Left lung (tissue), 1 donor: ENCODE results near the genes AK2 and TRIM62.

- PRO-cap: no peak
These were observed 31.5 kb upstream of the TMEM54 start for GRCh38 chr1:32932591-32933123.

DNA sequence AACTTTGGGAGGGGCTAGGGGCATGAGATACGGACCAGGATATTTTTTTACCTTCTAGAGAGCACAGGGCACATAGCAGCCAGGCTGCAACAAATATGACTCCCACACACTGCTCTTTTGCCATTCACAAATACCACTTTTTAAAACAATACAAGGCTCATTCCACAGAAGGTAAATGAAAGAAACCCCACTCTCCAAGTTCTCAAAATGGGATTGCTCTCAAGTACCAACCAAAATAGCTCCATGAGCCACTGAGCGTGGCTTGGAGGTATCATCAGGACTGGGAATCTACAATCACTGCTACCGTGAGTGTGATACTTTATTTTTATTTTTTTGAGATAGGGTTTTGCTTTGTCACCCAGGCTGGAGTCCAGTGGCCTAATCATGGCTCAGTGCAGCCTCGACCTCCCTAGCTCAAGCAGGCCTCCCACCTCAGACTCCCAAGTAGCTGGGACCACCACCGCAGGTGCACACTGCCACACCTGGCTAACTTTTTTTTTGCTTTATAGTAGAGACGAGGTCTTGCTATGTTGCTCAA, 19.2 kb downstream of the AK2 start:
- PRO-cap: no peak

DNA sequence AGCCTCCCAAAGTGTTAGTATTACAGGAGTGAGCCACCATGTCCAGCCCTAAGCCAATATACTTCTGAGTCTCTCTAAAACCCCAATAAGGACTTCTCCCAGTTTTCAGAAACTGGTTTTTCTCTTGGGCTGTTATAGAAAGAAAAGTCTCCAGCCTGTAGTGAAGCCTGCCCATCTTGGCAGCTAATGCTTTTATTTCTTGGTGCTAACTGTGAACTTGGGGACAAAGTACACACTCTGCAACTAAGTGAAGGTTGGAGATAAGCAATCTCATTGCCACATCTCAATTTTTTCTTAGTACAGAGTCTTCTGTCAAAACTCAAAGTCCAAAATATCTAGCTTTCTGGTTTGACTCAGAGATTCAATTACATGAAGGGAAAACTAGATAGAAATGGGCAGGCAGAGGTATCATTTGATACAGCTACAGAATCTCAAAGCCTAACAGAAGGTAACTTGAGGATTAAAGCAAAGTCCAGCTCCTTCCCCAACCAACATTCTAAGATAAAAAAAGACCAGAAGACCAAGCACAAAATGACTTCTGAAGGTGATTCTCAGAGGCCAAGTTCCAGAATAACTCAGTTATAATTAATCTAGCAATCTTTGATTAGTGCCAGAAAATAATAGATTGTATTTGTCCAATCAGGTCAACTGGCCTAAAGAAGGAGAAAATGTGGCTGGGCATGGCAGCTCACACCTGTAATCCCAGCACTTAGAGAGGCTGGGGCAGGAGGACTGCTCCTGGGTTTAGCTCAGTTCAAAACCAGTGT, 13.9 kb downstream of the AK2 start:
- PRO-cap: no peak

GRCh38 chr1:33036539-33037319, at the start of gene AK2:
Gene AK2, minus strand, starts transcription at chr1:33036883.
- PRO-cap: bidirectional peak, plus-strand start at chr1:33037159, minus-strand start at chr1:33036879

- PRO-cap: no peak
These were observed 13.6 kb upstream of the AK2 start for GRCh38 chr1:33050153-33050799.

DNA sequence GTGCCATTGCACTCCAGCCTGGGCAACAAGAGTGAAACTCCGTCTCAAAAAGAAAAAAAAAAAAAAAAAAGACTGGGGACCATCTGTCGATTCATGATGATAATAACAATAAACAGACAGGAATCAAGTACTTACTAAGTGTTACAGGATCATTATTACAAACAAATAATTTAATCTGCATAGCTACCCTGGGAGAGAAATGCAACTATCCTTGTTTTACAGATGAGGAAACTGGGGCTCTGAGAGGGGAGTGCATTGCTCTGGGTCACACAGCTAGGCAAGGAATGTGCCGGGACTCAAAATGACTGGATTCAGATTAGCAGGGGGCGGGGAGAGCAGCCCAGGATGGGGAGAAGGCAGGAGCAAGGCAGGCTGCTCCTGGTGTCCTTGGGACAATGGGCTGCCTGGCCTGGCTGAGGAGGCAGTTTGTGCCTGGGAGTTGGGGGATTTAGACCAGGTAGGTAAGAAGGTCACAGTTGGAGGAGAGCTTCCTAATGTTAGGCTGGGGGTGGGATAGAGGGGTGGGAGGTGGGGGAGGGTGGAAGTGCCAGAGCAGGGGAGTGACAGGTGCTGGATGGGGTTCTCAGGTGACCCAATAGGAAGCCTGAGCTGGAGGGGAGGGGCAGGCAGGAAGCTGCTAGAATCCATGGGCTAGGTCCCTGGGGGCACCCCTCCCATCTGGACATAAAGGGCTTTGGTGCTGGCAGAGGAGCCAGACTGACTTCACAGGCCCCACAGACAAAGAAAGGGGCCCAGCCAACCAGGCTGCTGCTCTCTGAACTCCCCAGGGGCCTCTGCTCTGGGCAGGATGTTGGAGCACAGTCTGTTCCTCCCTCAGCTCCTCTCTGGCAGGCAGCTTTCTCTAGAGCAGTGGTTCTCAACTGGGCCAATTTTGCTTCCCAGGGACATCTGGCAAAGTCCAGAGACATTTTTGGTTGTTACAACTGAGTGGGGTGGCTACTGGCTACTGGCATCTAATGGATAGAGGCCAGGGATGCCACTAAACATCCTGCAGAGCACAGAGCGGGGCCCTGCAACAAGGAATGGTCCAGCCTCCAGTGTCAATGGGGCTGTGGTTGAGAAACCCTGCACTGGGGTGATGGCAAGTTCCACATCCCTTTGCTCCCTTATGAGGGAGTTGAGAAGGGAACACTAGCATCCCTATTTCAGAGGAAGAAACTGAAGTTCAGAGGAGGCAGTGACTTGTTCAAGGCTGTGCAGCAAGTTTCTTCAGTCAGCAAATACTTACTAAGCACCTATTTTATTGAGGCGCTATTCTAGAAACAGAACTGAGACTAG, 28.9 kb downstream of the TRIM62 start:
- PRO-cap: no peak

DNA sequence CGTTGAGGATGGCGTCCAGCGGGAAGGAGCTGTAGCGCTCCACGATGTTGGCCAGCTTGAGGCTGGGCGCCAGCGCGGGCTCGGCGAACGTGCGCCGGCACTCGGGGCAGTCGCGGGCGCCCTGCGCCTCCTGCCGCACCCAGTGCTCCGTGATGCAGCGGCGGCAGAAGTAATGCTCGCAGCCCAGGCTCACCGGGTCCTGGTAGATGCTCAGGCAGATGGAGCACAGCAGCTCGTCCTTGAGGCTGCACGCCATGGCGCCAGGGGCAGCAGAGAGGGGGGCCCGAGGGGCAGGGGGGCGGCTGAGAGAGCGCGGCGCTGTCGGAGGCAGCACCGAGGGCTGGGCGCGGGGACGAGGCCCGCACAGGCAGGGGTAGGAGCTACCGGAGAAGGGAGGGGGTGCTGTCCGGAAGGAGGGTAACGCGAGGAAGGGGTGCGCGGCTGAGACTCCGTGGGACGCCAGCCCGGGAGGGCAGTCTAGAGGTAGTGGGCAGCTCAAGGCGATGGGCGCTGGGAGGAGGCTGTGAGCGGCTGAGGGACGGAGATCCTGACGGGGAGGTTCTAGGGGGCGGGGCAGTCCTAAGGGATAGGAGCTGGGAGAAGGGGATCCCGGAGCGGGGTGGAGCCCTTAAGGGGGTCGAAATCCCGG, 542 bp downstream of the TRIM62 start:
- PRO-cap: no peak

DNA sequence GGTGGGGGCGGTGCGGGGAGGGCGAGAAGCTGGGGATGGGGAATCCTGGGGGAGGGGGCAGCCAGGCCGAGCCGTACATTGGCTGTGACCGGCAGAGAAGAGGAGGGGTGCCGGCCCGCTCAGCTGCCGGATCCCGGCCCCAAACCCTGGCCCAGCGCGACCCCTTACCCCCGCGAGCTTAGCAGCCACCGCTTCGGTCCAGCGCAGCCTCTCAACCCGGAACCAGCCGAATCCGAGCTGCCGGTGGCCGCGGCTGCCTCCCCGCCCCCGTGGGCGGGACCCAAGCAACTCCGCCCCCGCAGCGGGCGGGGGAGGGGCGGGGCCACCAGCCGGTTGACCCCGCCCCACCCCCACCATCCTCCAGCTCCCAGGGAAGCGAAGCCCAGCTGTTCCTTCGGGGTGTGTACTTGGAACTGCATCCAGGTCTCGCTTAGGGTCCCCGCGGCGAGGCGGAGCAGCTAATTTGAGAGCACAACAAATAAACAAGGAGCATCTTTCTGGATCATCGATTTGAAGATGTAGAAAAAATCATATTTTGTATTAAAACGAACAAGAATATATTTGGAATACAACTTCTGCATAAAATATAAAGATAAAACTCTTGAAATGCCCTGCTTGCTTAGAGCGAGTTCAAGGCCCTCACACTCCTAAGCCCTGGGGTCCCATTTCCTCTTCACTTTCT, at the start of gene TRIM62:
TRIM62 (minus strand) TSS at position 218 of the 682 bp plus-strand sequence.
- PRO-cap: bidirectional peak, plus-strand start at position 389 of the sequence, minus-strand start at position 216 of the sequence

DNA sequence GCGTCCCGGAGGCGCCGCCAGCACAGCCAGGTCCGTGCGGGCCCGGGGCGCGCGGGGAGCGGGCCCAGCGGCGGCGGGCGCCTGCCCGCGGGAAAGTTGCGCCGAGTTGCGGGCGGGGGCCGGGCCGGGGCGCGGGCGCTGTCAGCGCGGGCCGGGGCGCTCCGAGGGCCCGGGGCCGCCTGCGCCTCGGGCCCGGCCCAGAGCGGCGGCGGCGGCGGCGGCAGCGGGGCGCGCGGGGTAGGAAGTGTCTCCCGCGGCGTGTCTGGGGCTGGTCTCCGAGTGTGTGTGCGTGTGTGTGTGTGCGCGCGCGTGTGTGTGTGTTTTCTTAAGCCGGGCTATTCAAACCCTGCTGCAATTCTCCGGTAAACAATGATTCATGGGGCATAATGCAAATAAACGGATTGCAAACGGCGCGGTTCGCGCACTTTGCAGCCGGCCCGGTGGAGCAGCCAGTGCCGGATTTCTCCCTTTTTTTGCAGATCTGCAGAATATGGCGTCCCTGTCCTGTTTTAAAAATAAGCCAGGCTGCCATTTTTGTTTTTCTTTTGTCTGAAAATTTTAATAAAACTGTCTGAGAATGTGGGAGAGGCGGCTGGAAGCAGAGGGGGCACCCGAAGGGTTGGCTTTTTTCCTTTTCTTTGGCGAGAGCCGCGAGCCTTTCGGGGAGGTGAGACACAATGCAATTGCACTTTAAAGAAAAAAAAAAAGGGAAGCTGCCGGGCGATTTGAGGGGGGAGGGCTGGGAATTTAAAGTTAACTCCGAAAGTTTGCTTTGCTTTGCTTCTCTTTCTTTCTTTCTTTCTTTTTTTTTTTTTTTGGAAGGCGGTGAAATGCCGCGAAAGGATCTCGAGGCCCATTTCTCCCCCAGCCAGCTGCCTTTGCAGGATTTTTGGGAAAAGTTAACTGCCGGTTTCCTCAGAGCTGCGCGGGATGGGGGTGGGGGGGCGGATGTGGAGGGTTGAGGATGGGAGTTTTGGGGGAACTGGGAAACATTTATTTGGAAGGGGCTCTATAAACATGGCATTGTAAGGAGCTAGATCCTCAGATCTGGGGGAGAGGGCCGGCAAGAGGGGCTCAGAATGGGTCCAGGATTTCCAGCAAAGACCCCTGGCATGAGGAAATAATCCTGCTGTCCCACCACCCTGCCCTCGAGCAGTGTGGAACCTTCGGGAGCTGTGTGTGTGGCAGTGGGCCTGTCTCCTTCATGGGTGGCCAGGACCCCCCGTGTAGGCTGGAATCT, 753 bp downstream of the ZNF362 start:
- PRO-cap: bidirectional peak, plus-strand start at position 395 of the sequence, minus-strand start at position 246 of the sequence

- PRO-cap: no peak
These were observed 11.9 kb downstream of the ZNF362 start for GRCh38 chr1:33267852-33268859.

DNA sequence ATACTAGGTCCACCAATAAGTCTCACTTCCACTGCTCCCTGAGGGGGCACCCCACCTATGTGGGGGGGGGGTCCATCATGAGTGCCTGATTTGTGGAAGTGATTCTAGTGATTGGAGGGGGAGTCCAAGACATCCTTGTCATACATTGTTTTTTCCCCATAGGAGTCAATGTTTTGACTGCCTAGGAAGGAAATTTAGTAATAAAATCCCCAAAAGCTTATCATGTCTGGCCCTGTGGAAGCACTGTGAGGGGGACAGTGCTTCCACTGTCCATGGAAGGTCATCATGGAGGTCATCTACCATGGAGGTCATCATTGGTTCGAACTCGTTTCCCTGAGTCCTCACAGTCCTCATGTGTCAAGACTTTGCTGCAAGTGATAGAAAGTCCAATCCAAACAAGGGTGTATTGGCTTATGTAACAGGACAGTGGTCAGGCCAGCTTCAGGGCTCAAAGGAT, 19.9 kb downstream of the A3GALT2 start:
- PRO-cap: no peak

GRCh38 chr1:33332065-33333221, 11.5 kb upstream of the A3GALT2 start:
- PRO-cap: unidirectional peak, minus-strand start at chr1:33332639

GRCh38 chr1:33364651-33364996, 43.7 kb upstream of the A3GALT2 start:
- PRO-cap: no peak

- PRO-cap: no peak
These were observed 175 bp upstream of the PHC2 start for GRCh38 chr1:33431163-33431377.

GRCh38 chr1:33572444-33572664, 99.9 kb downstream of the ZSCAN20 start:
- PRO-cap: no peak

DNA sequence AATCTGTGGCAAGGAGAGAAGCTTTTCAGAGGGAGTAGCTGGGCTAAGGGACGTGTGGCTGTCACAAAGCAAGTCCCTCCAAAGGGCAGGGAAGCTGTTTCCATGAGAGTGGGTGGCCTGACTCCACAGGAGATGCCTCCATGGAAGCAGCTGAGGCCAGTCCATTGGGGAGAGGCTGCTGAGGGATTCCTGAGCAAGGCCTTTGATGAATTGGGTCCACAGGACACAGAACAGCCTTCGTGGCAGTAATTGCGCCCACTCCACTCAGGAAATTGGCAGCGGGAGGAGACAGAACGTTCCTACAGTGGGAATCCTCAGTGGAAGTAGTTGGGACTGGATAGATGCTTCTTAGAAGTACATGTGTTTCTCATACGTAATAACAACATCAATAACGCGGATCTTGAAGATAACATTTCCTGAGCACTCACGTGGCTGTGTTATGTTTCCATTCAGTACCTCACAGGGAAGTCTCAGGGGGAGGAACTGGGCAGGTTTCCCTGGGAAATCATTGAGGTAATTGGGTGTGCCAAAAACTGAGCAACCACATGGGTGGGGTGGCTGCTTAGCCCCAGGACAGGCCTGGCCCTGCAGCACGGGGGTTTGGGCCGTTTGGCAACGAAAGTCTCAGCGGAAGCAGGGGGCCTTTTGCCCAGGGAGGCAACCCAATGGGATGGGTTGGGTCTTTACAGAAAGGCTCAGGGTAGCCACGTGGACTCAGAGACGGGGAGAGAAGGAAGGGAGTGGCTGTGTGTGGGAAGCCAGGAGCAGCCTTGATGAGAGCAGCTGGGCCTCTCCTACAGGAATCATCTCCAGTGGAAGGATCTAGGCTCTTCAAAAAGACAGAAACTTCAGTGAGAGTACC, 133.8 kb downstream of the ZSCAN20 start:
- PRO-cap: no peak

DNA sequence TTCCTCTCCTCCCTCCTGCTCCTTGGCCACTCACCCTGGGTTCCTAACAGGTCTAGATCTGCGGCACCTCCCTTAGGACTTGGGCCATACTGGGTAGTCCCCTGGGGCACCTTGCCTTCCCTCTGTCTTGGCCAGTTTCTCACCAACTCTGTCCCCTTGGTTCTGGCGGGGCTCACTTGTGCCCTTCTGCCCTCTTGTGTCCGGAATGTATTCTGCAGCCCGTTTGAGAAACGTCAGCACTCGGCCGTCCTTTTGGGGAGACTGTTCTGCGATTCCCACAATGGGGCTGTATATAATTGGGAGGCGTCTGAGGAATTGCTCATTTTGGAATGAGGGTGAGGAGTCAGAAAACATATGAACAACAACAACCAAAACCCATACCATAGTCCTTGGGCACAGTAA, 162.4 kb downstream of the ZSCAN20 start:
- PRO-cap: no peak

DNA sequence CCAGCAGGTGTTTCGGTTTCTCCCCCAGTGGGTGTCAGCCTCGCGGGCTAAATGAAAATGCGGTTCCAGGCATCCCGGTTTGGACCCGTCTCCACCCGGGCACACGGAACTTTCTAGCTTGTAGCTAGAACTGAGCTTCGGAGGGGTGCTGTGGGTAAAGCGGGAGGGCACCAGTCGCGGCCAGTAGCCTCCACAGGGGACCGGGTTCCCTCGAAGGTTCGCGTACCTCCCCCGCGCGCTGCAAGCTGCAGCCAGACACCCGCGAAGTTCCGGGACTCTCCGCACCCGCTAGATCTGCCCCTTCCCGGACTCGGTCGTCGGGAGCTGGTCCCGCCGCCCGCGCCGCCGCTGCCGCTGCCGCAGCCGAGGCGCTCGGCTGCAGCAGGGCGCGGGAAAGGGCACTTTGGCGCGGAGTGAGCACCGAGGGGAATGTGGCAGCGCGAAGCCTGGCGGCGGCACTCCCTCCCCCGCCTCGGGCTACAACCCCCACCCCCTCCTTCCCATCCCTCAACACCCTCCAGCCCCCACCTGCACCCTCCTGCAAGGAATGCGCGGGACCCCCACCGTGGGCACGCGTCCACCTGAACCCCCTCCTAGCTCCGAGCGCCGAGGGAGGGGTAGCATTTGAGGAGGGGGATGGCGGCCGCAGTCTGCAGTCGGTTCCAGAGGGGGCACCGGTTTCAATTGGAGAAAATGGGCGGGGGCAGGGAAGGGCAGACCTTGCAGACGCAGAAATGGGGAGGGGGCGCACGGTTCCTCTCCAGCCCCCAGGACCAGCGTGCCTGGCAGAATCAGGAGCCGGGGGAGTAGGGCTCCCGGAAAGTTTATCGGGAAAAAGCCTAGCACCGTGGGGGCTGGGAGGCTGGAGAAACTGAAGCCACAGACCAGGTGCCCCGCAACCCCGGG, 1.1 kb downstream of the CSMD2 start:
- PRO-cap: no peak

DNA sequence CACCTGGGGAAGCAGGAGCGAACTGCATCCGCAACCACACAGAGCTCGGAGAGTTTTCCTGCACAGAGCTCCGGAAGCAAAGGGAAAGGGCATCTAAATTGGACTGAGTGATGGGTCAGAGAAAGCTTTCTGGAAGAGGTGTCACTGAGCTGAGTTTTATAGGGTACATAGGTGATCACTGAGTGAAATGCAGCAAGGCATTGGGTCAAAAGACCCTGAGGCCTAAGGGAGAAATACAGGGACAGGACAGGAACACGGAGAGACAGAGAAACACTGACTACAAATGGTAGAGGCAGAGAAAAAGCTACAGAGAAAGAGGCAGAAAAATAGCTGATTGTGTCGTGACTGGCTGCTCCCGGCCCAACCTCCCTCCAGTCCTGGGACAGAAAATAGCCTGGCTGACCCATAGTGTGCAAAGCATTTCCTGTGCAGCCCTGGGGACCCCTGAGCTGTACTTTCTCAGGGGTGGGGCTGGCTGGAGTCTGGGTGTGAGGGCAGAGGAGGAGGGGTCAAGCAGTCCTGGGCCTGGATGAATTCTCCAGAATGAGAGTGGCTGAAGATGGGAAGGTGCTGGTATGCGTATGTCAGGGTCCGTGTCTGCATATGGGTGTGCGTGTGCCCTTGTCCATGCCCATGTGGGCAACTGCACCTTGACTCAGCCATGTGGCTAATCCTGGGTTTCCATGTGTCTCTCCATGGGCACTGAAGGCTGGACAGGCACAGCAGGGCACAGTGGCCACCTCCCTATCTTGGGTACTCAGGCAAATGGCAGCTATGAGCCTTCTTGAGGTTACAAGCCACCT, 24.0 kb downstream of the SMIM12 start:
- PRO-cap: unidirectional peak, minus-strand start at position 275 of the sequence

DNA sequence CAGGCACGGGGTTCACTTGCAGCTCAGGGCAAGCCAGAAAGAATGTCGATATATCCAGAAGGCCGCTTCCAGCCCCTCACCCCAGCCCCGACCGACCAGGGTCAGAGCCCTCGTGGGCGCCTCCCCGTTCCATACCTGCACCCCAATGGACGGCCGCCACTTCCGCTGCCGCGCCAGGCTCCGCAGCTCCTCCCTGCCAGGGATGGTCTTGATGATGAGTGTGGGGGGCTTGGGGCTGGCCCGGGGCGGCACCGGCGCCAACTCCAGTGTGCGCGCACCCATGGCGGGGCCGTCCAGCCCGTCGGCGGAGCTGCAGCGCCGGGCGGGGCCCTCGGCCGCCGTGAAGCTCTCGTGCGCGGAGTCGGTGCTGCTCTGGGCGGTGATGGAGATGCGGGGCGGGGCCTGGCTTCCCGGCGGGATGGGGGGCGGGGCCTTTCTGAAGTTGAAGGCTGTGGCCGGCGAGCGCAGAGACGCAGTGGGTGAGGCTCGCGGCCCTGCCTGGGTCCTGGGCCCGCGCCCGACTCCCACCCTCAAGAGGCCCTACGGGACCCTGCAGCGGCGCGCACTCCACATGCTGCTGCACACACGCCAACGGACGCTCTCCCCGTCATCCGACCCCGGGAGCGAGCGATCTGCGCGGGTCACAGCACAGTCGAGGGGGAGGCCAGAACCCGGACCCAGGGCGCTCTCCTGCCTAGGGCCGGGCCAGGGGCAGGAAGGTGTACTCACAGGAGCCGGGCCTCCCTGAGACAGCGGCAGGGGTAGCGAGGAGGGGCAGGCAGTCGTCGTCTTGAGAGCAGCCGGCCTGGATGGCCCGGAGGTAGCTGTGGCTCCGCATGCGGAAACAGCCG, 26.0 kb upstream of the SMIM12 start:
- PRO-cap: bidirectional peak, plus-strand start at position 445 of the sequence, minus-strand start at position 342 of the sequence; unidirectional peak, plus-strand start at position 445 of the sequence